ENCODE data around the gene TMEM106B.

DNA sequence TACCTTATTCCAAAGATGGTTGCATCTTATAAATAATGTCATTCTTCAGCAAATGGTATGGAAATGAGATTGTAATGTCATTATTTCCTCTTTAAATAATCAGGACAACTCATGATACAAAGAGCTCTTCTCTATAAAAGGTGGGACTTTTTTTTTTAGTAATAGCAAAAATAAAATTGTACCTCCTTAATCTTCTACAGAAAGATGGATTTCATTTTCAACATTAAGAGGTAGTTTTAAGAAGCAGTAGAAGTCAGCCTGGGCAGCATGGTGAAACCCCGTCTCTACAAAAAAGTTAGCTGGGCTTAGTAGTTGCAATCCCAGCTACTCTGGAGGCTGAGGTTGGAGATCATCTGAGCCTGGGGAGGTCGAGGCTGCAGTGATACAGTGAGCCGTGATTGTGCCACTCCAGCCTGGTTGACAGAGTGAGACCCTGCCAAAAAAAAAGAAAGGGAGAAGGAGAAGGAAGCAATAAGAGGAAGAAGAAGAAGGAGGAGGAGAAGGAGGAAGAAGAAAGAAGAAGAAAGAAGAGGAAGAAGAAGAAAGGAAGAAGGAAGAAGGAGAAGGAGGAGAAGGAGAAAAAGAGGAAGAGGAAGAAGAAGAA lies 86.0 kb upstream of the GLCCI1 start:
- RRBS = no CpG with 5 or more reads among the region's 3 CpGs

GRCh38 chr7:8133973-8134958 lies 127.7 kb downstream of the ICA1 start:
- RRBS = no CpG with 5 or more reads among the region's 11 CpGs

DNA sequence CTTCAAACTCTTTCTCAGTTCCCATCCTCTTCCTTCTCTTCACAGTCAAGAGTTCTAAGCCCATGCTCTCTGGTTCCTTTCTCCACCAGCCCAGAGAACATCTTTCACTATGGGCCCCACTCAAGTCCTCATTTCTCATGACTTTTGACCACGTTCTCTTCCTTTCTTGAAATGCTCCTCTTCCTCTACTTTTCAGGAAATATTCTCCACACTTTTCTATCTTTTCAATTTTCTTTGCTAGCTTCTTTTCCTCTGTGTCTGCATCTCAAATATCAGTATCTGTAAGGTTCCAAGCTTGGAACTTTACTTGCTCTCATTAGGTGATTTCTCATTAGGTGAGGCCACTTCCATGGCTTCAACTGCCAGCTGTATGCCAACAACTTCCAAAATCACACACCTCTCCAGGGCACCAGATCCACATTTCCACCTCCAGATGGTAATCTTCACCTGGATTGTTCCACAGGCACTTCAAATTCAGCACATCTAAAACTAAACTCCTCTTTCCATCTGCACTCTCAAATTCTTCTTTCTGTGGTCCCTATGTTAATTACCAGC lies 6.7 kb downstream of the ICA1 start:
- RRBS = no CpG with 5 or more reads among the region's 1 CpG

DNA sequence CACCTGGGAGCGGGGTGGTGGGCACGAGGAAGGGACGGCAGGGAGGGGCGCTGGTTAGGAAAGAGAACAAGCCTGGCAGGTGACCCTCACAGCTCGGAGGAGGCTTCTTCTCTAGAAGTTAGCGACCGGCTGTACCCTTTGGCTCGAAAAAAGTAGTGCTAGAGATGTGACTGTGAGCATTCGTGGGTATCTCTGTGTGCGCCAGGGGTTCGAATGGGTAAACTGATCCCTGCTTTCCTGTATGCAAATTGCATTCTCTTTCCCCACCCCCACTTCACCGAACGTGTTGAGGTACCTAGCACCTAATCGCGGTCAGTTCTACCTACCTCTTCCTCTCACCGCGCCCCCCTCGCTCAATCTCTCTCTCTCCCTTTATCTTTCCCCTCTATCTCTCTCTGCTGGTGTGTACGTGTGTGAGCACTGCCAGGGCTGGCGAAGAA lies 1.4 kb downstream of the NXPH1 start:
- RRBS = no CpG with 5 or more reads among the region's 20 CpGs

- RRBS = no CpG with 5 or more reads among the region's 2 CpGs
These were observed 117.2 kb downstream of the PHF14 start for GRCh38 chr7:11090828-11091361.

- RRBS = no CpG with 5 or more reads among the region's 4 CpGs
These were observed 291.8 kb downstream of the THSD7A start for GRCh38 chr7:11540085-11540668.

DNA sequence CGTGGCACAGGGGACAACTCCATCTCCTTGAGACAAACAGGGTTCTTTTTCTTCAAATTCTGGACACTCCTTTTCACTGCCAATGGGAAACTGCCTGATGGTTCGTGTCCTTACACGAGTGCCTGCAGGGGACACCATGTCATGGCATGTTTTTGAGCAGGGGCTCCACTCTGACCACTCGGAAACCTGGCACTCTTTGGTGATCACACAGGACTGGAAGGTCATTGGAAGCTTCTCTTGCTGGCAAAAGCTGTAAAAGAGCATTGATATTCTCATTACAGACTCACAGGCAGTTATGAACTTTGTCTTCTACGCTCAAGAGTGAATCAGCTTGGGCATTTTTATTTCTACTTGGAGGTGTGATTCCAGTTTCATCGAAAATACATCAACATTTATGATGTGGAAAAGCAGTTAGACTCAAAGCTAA lies 238.7 kb downstream of the THSD7A start:
- RRBS = no CpG with 5 or more reads among the region's 6 CpGs

DNA sequence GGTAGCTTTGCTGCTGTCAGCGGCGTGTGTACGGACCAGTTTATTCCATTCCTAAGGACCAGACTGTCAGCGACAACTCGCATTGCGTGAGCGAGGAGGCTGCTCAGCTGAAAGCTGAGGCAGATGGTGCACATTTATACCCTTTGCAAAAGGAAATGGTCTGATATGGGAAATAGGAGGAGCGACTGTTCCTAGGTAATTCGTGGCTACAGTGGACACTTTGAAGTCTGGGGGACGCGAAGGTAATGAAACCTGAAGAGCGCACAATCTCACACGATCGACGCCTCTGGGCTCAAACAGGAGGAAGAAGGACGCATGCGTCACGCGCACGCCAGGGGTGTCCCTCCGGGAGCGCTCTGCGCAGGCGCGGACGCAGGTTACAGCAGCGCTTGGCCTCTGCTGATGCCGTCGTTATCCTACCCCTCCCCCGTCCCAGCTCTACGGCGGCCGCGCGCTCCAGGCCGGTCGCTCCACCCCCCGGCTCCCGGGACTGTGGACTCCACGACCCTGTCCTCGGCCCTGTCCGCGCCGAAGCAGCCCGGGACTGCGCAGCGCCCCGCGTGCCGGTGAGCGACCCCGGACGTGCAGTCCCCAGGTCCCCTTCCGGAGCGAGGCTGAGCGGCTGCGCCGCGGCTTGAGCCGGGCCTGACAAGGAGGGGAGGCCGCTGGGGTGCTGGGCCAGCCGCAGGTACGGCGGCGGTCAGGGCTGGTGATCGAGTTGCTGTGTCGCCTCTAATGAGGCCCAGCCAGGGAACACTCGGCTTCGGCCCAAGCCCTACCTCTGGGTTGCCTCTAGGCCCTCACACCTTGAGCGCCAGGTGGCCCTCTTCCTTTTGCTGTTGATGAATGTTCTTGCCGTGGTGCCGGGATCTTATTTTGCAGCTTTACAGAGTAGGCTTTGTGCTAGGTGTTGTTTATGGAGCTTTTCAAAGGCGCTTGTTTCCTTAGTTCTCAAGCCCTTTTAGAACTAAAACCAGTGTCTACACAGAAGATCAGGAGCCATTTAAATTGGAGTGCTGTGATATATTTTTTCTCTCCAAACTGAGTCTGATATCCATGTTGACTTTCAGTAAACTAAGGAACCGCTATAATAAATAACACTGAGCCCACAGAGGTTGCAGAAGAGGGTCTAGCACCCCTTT lies at the start of gene TMEM106B:
TSS of gene TMEM106B (plus strand) at position 435 of the 1,142 bp plus-strand sequence.
- RRBS = 4% methylated on average over 14 of the region's 74 CpGs

- RRBS = 4% methylated on average over 28 of the region's 84 CpGs
These were observed 897 bp upstream of the ARL4A start for GRCh38 chr7:12686297-12687174.

- RRBS = no CpG with 5 or more reads among the region's 5 CpGs
These were observed 4.4 kb downstream of the ARL4A start for GRCh38 chr7:12691625-12692413.

GRCh38 chr7:12729157-12729810 lies 41.9 kb downstream of the ARL4A start:
- RRBS = no CpG with 5 or more reads among the region's 7 CpGs

GRCh38 chr7:12979209-12979692 lies 291.8 kb downstream of the ARL4A start:
- RRBS = no CpG with 5 or more reads among the region's 3 CpGs

- RRBS = no CpG with 5 or more reads among the region's 10 CpGs
These were observed 328.7 kb downstream of the ARL4A start for GRCh38 chr7:13016053-13016547.

DNA sequence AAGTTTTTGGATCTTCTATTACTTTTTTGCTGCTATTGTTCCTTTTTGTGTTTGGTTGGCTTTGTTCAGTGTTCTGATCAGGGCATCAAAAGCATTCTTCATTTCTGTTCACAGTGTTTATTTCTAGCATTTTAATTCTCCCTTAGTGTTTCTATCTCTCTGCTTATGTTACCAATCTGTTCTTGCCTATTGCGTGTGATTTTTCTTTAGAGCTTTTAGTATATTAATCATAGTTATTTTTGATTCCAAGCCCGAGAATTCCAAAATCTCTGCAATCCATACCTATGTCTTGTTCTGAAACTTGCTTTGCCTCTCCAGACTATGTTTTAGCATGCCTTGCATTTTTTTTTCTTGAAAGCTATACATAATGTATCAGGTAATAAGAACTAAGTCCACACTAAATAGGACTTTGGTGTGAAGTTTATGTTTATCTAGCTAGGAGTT lies 95.3 kb upstream of the ETV1 start:
- RRBS = no CpG with 5 or more reads among the region's 2 CpGs

- RRBS = no CpG with 5 or more reads among the region's 2 CpGs
These were observed 248.6 kb upstream of the ETV1 start for GRCh38 chr7:14238113-14238425.

DNA sequence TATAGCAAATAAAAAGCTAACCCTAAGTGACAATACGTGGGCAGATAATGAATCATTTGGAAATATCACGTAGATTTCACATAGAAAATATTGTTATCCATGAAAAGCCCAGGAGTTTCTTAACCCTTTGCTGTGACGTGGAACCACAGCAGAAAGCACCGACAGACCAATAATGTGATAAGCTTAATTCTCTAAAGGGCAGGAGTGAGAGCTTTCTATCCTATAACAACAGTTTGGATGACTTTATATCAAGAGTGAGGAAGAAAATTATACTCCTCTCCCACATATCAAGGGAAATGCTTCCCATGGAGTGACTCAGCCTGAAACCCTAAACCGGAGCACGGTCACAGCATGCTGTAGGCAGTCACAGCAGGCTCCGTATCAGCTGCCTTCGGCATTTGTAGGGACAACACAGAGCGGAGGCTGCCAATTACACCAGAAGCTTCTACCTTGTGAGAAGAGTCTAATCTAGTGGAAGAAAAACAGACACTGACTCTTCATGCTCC lies 66.1 kb downstream of the DGKB start:
- RRBS = no CpG with 5 or more reads among the region's 9 CpGs

DNA sequence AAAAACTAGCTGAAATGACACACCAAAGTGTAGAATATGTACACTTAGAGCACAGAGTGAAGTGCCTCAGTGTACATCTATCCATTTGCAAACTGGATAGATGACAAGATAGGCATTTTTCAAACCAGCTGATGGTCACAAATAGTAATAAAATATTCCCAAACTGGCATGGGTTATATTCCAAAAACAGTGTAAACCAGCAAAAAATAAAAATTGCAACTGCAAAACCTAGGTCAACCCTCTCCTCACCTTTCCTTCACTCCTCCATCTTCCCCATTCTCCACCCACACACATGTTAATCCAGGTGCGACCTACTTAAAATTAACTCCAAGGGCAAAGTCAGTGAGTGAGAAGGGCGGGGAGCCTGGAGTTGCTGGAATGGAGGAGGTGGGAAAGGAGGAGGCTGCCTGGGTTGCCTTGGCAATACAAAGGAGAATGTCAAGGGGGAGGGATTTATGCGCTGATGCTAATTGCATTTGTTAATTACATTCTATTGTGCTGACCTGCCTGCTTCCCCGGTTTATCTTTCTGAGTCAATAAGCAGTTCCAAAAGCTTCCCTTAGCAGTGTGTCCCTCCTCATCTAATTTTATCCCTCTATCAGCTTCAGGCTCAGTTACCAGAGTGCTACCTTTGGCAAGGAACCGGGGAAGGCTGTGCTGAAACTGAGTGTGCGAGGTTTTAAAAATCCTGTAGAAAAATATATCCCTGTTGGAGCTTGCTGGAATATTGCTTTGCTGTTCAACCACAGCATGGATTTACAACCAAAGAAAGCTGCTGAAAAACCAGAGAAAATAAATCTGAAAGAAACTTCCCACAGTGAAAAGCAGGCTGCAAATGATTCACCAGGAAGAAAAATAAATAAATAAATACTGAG lies 113.0 kb upstream of the DGKB start:
- RRBS = no CpG with 5 or more reads among the region's 6 CpGs

GRCh38 chr7:15464098-15464310 lies 97.8 kb downstream of the AGMO start:
- RRBS = no CpG with 5 or more reads among the region's 1 CpG